ENCODE measurements around a stretch of chr12.

DNA sequence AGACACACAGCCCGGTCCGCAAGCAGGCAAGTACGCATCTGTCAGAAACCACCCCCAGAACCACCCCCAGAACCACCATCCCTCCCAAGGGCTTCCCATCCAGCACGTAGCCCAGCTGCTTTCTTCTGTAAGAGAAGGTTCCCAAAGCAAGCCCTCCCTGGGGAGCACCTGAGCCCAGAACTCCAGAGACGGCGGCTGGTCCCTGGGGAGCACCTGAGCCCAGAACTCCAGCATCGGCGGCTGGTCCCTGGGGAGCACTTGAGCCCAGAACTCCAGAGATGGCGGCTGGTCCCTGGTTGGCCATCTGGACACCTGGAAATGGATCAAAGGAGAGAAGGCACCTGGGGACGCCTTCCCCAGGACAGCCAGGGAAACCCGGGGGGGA, 2.6 kb upstream of the FBRSL1 start:
- PRO-cap, 2 experiments, result no peak in any of the 2 experiments

GRCh38 chr12:132494891-132495539, 5.1 kb downstream of the FBRSL1 start:
- PRO-cap, 2 experiments, result no peak in any of the 2 experiments

- PRO-cap, 2 experiments, result no peak in any of the 2 experiments
Observed at GRCh38 chr12:132560425-132560897, 49.9 kb downstream of the LRCOL1 start.

DNA sequence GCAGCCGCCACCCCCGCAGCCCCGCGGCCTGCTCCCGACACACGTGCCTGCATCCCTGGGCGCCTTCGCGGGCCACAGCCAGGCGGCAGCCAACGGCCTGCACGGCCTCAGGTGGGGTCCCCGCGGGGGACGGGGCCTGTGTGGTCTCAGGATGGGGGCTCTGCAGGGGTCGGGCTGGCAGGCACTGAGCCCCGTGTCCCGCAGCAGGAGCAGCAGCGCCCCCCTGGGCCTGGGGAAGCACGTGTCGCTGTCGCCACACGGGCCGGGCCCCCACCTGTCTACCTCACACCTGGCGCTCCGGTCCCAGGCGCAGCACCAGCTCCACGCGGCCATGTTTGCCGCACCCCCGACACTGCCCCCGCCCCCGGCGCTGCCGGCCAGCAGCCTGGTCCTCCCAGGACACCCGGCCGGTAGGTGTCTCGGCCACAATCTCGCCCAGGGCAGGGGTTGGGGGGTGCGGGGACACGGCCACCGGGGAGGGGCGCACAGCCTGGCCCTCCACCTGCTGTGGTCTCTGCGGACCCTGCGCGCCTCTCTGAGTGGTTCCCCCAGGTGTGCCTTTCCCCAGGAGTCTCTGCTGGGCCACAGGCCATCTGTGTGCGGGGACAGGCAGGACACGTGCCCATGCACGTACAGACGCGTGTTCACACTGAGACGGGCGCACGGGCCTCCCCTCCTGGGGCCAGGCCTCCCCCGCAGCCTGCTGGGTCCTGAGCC, 40.1 kb downstream of the LRCOL1 start:
- PRO-cap, 2 experiments, result no peak in any of the 2 experiments

GRCh38 chr12:132584259-132584813, 26.0 kb downstream of the LRCOL1 start:
- PRO-cap, 2 experiments, result no peak in any of the 2 experiments

DNA sequence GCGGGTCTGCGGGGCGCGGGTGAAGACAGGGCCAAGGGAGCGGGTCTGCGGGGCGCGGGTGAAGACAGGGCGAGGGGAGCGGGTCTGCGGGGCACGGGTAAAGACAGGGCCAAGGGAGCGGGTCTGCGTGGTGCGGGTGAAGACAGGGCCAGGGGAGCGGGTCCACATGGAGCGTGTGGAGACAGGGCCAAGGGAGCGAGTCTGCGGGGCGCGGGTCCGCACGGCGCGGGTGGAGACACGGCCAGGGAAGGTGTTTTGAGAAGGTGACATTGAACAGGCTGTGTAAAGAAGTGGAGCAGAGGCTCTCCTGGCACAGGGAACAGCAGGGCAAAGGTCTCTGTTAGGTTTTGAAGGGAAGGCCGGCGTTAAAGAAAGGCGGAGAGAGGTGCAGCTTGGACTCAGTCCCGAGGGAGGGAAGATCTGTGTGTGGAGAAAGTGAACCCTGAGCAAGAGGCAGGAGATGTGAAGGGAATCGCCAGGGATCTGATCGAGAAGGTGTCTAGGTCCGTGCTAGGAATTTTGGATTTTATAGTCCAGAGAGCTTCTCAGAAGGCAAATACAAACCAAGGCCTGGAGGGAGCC, 1.8 kb downstream of the PXMP2 start:
- PRO-cap, 2 experiments, result no peak in any of the 2 experiments

DNA sequence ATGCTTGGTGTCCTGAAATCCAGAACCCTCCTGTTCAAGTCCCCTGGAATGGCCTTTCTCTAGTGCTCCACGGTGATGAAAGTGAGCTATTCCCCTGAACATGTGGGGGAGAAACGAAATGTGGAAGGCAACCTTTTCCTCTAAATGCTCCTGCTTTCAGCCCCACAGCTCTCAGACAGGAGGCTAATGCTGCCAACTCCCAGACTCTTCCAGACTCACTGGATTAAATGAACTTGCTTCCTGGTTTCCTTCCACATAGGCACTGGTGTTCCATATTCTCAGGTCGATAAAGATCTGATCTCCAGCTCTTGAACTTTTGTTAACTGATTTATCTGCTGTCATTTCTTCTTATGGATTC, 2.4 kb upstream of the PGAM5 start:
- PRO-cap, 2 experiments, result no peak in any of the 2 experiments

GRCh38 chr12:132729507-132730530, 19.2 kb downstream of the PGAM5 start:
- PRO-cap, 2 experiments, result no peak in any of the 2 experiments

DNA sequence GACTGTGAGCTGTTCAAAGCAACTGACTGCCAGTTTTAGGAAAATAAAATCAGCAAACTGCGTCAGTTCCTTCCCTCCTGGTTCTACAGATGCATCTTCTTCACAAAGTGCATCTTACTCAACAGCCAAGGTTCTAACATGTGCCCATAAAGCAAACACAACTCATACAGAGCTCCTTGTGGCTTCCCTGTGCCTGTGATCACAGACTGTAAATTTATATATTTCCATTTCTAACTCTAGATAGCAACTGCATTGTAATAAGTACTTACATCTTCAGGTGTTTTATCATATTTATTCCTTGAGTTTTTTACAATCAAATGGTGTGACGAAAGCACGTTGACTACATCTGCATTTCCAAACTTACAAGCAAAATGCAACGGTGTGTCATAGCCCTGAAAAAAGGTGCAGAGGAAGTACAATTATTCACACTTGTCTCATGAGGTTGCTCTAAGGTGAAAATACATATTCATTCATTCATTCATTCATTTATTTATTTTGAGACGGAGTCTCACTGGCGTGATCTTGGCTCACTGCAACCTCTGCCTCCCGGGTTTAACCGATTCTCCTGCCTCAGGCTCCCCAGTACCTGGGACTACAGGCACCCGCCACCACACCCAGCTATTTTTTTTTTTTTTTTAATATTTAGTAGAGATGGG, 18.6 kb downstream of the ANKLE2 start:
- PRO-cap, 2 experiments, result no peak in any of the 2 experiments

GRCh38 chr12:132761985-132762731, 526 bp upstream of the ANKLE2 start:
- PRO-cap, 2 experiments, result peak in 2 of 2 experiments; most common plus-strand start chr12:132762177 (in 1); most common minus-strand start chr12:132762459 (in 1)

- PRO-cap, 2 experiments, result no peak in any of the 2 experiments
Observed at GRCh38 chr12:132823947-132824945, 4.4 kb downstream of the GOLGA3 start.

GRCh38 chr12:132847236-132848376, 18.9 kb upstream of the GOLGA3 start:
- PRO-cap, 2 experiments, result no peak in any of the 2 experiments

DNA sequence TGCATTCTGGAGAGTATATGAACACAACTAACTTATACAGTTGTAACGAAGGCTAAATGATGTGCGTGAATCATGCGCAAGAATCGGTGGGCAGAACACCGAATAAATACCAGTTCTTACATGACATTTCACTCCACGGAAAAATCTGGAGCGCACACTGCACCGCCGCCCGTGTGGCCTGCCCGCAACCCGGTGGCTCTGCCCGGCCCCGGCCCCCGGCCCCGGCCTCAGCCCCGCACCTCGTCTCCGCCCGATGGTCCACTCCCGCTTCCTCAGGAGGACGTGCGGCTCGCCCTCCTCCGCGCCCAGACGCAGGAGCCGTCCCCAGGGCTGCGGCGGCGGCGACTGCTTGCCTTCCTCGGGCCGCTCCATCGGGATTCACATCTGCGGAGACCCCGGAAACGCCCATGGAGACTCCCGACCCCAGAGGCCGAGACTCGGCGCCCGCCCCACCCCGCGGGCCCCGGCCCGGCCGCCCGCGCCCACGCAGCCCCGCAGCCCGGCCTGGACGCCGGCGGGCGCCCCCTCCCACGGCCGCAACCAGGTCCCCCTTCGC, 370 bp downstream of the CHFR start:
- PRO-cap, 2 experiments, result no peak in any of the 2 experiments

All from heart right ventricle (tissue), 2 donors.